Colon Carcinoma Metastatic in the Brain (tissue), 2 donors: Measurements from ENCODE around the gene GLT6D1.

DNA sequence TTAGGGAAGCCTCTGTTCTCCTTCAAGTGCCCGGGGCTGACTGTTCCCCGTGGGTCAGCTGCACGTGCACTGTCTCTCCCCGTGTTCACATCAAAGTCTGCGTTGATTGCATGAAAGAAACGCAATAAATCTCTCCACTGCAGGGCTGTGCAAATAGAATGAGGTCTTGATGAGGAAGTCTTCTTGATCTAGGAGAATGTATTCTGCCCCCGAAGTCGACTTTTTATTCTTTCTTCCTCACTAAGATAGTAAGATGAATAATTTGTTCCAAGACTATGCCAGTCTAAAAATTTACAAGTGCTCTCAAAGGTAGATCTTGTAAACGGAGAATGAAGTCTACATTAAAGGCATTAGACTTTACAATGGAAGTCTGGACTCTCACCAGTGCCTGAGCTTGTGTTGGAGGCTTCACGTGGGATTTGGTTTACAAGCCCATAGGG lies at the start of gene GLT6D1:
Gene GLT6D1 (minus strand): TSS at position 198 of the 440 bp plus-strand sequence.
- PRO-cap, 2 experiments: no peak in any of the 2 experiments

- PRO-cap, 2 experiments: no peak in any of the 2 experiments
Observed at GRCh38 chr9:135662544-135663134, 470 bp upstream of the LCN9 start.

- PRO-cap, 2 experiments: no peak in any of the 2 experiments
Observed at GRCh38 chr9:135681619-135682145, 17.6 kb downstream of the SOHLH1 start.

DNA sequence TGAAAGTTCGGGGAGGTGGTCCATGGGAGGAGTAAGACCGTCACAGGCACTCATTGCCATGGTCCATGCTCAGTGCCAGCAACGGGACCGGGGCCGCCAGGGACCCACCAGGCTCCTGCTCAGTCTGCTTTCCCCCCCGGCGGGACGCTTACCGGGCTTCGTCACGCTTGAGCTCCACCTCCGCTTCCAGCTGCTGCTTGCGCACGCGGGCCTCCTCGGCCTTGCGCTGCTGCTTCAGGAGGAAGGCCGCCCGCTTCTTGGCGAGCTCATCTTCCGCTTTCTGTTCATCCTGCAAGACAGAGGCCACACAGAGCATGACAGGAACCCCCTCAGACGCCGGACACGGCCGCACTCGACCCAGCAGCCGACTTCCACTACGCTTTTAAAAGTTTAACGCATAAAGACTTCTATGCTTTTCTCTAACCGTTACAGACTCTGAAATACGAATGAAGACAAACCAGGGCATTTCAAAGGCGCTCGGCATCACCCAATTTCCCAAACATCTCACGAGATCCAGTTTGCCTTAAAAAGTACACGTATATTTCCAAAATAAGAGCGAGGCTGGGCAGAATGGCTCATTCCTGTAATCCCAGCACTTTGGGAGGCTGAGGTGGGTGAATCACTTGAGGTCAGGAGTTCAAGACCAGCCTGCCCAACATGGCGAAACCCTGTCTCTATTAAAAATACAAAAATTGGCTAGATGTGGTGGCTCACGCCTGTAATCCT lies 88.3 kb downstream of the CAMSAP1 start:
- PRO-cap, 2 experiments: no peak in any of the 2 experiments

GRCh38 chr9:135905581-135906046 lies 1.7 kb downstream of the CAMSAP1 start:
- PRO-cap, 2 experiments: no peak in any of the 2 experiments

- PRO-cap, 2 experiments: no peak in any of the 2 experiments
Observed at GRCh38 chr9:135926668-135927449, 19.5 kb upstream of the CAMSAP1 start.

GRCh38 chr9:135933397-135934012 lies 26.2 kb upstream of the CAMSAP1 start:
- PRO-cap, 2 experiments: no peak in any of the 2 experiments

DNA sequence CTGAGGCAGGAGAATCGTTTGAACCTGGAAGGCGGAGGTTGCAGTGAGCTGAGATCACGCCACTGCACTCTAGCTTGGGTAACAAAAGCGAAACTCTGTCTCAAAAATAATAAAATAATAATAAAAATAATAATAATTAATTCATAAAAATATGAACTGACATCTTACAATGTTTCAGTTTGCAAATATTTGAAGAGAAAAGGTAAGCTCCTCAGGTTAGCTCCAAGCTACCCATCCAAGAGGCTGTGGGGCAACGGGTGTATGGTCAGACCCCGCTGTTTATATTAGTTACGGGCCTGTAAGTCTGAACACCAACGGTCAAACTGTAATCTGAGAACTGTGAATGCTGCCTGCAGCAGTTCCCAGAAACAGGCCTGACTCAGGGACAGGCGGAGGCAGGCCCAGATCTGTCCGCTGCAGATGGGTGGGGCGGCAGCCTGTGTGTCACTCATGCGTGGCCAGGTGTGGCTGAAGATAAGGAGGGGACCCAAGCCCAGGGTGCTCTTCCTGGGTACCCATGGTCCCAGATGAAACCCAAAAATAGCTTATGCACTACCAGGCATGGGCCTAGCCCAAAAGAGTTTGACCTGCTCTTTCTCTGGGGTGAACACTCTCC lies 9.4 kb downstream of the UBAC1 start:
- PRO-cap, 2 experiments: no peak in any of the 2 experiments

DNA sequence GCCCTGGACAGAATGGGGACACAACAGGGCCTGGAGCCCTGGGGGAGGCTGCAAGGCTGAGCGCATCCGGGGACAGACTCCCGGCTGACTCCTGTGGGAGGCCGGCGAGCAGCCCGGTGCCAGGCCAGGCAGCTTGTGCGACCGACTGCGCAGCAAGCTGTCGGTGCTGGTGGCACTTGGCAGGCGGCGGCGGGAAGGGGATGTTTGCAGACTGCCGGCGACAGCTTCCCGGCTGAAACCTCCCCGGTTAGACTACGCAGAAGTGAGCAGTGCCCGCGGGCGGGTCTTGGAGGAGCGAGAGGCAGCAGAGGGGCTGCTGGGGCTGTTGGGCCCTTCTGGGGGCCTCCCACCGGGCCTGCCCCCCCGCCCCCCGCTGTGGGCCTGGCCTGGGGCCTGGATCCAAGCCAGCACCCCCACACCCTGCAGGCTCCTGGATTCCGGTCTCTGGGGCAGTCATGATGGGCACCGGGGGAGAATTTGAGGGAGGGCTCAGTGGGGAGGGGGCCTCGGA lies 28.8 kb upstream of the UBAC1 start:
- PRO-cap, 2 experiments: no peak in any of the 2 experiments

DNA sequence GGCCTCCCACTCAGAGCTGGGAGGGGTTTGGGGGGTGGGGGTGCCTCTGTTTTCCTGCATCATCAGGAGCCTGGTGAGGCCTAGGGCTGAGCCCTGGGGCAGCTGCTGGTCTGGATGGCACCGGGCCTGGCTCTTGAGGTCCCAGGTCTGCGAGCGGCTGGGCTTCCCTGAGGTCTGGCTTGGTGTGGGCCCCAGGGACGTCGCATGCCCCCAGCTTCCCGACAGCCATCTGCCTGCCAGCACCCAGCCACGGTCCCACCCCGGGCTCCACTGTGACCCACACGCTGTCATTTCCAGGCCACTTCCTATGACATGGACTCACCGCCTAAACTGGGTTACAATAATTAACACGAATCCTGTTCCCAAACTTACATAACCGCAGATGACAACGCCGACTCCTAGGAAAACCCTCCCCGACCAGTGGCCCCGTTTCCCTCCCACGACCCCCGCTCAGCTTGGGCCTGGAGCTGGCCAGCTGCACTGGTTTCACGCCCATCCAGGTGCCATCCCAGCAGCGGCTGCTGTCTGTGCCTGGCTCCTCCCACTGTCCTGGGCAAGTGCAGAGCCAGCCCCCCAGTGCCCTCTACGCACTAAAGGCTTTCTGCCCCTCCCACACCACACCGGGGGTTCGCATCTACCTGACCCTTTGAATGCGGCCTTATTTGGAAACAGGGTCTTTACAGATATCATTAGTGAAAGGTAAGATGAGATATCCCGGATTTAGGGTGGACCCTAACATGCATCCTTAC lies 8.6 kb downstream of the NACC2 start:
- PRO-cap, 2 experiments: no peak in any of the 2 experiments

- PRO-cap, 2 experiments: no peak in any of the 2 experiments
Observed at GRCh38 chr9:136093667-136094550, 1.2 kb downstream of the NACC2 start.

GRCh38 chr9:136114446-136115301 lies 4.0 kb downstream of the TMEM250 start:
- PRO-cap, 2 experiments: no peak in any of the 2 experiments

- PRO-cap, 2 experiments: peak in 2 of 2 experiments; most common plus-strand start chr9:136267382 (in 2)
Observed at GRCh38 chr9:136266805-136267987, 21.6 kb upstream of the QSOX2 start.

GRCh38 chr9:136308960-136309672 lies 5.2 kb upstream of the CCDC187 start:
- PRO-cap, 2 experiments: no peak in any of the 2 experiments

GRCh38 chr9:136339424-136340152 lies 12.2 kb downstream of the GPSM1 start:
- PRO-cap, 2 experiments: no peak in any of the 2 experiments

DNA sequence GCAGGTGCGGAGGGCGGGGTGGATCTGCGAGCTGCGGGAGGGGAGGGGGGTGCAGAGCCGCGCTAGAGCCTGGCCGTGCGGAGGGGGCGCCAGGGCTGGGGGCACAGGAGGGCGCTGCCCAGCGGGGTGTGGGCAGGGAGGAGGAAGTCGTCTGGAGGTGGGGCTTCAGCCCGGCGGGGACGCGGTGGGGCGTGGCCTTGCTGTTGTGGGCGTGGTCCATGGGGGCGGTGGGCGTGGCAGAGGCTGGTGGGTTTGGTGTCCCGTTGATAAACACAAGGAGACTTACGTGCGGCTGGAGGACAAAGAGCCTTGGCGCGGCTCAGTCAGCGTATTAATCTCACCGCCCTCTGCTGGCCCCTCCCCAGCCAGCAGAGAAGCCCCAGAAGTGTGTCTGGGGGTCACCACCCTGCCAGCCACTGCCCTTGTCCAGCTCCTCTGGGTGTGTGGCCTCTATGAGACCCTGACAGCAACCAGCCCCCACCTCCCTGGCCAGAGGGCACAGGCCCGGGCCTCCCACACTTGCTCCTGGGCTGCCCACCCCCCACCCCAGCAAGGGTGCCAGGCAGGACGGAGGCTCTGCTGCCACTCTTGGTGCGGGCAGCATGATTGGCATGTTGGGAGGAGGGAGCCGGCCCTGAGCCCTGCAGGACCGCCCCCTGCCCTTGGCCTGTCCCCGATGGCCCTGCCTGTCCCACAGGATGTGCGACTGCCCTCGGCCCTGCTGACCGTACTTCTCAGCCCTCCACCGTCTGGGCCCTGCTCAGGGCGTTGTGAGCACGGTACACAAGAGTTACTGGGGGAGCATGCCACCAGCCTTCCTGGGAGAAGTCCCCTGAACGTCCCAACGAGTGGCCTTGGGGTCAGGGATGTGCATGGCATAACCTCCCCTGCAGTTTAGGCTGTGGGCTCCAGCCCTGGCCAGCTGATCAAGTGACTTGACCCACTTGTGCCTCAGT lies 15.7 kb downstream of the GPSM1 start:
- PRO-cap, 2 experiments: peak in 1 of 2 experiments; most common plus-strand start position 280 of the sequence (in 1); most common minus-strand start position 153 of the sequence (in 1)

GRCh38 chr9:136354085-136355153 lies 9.1 kb downstream of the DNLZ start:
- PRO-cap, 2 experiments: no peak in any of the 2 experiments

GRCh38 chr9:136391909-136392405 lies 8.0 kb downstream of the SNAPC4 start:
- PRO-cap, 2 experiments: no peak in any of the 2 experiments

DNA sequence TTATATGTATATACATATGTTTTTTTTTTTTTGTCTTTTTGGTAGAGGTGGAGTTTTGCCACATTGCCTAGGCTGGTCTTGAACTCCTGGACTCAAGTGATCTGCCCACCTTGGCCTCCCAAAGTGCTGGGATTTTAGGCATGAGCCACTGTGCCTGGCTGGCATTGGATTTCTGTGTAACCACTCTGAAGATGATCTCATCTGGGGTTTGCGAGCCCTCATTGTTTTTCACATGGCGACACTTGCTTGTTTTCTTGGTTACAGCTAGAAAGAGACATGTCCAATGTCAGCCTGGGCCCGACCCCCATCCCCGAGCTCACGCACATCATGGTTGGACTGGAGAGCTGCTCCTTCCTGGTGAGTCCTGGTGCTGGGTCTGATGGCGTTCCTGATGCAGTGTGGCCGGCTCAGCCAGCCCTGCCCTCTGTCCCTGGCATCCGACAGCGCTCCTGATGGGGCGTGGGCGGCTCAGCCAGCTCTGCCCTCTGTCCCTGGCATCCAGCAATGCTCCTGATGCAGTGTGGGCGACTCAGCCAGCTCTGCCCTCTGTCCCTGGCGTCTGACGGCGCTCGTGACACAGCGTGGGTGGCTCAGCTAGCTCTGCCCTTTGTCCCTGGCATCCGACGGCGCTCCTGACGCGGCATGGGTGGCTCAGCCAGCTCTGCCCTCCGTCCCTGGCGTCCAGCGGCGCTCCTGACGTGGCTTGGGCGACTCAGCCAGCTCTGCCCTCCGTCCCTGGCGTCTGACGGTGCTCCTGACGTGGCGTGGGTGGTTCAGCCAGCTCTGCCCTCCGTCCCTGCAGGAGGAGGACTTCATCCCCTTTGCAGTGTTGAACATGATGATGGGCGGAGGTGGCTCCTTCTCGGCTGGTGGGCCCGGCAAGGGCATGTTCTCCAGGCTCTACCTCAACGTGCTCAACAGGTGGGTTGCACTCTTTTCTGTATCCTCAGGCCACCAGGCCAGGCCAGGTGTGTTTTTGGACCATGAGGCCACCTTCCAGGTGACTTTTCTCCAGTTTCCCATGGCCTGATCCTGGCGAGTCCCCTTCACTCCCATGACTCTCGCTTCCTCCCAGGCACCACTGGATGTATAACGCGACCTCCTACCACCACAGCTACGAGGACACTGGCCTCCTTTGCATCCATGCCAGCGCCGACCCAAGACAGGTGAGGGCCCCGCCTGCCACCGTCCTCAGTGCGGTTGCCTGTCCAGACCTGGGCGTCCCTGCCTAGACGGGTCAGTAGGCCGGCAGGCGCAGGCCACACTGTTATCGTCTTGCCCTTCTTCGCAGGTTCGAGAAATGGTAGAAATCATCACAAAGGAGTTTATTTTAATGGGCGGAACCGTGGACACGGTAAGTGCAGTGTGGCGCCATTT lies 7.8 kb downstream of the PMPCA start:
- PRO-cap, 2 experiments: peak in 1 of 2 experiments; most common plus-strand start position 616 of the sequence (in 1); most common minus-strand start position 561 of the sequence (in 1)

GRCh38 chr9:136437353-136438089 lies 2.1 kb downstream of the INPP5E start:
- PRO-cap, 2 experiments: no peak in any of the 2 experiments